Thoracic aorta endothelial cell (primary cell): ENCODE results near the genes SPG21, RASL12 and CLPX.

DNA sequence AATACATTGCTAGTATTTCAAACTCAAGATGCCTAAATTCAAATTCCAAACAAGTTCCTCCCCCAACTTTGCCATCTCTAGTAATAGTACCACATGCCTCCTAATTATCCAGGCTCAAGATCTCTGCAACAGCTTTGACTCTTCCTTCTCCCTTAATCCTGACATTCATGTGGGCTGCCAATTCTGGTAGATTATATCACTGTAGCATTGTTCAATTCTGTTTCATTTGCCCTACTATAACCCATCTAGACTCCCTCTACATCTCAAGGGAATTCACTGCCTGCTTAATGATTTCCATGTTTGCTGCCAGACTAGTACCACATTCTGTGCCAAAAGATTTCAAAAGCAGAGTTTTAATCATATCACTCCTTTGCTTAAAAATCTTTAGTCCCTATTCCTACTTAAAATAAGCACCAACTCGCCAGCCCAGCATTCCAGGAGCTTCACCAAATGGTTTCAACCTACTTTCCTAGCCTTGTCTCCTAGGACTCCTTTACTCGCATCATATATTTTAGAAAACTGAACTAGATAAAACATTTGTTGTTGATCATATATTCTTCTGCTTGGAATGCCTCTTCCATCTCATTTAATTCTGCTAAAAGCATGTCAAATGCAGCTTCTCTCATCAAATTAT lies 34.7 kb upstream of the PPIB start:
- CAGE, long polyA plus RNA, result no peak

DNA sequence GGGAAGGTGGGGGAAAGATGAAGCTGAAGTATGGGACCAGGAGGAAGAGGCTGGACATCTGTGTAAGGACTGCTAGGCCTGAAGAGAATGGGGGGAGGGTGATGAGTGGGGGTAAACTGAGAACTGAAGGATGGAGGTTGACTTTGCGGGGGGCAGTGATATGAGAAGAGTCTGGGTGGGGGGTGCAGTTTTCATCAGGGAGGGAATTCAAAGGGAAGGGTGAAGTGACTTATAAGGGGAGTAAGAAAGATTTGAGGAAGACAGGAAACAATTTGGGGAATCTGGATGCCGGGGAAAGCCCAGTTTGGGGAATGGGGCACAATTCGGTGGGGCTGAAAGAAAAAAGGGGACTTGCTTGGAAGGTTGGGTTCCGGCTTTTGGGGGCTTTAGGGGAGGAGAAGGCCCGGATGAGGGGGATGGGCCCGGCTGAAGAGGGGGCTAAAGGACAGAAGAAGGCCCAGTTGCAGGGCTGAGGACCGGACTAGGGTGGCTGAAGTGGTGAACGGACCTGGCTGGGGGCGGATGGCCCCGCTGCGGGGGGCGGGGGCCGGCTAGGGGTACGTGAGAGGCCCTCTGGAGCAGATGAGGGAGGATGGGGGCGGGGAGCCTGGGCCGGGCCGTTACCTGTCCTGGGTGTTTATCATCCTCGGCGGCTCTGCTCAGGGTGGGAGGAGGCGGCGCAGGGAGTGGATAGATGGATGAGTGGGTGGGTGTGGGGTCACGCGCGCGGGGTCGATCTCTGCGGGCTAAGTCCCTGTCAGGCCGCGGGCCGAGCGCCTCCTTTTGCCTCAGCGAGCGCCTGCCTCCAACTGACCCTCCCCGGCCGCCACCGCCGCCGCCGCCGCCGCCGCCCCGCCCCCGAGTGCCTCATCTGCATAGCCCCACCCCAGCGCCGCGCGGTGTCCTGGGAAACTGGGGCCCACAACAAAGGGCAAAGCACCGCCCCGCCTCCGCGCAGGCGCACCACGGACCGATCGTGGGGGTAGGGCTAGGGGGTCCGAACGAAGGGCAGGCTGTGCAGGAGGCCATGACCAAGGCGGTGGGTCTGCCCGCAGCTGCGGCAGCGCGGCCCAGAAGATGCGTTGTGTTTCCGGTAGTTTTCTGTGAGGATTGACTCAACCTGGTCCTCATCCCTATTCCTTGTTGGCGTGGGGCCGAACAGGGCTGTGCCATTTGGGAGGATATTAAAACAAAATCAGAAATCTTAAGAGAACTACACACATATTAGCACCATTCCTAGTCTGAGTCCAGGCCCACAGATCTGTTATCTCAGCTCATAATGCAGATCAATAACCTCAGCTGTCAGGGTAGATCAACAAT lies 72.5 kb downstream of the RBPMS2 start:
- CAGE, long polyA plus RNA, result no peak

GRCh38 chr15:64755524-64755928 lies 19.9 kb downstream of the RBPMS2 start:
- CAGE, long polyA plus RNA, result no peak

- CAGE, long polyA plus RNA, result no peak
Observed at GRCh38 chr15:64801796-64802508, 23.5 kb downstream of the PIF1 start.

DNA sequence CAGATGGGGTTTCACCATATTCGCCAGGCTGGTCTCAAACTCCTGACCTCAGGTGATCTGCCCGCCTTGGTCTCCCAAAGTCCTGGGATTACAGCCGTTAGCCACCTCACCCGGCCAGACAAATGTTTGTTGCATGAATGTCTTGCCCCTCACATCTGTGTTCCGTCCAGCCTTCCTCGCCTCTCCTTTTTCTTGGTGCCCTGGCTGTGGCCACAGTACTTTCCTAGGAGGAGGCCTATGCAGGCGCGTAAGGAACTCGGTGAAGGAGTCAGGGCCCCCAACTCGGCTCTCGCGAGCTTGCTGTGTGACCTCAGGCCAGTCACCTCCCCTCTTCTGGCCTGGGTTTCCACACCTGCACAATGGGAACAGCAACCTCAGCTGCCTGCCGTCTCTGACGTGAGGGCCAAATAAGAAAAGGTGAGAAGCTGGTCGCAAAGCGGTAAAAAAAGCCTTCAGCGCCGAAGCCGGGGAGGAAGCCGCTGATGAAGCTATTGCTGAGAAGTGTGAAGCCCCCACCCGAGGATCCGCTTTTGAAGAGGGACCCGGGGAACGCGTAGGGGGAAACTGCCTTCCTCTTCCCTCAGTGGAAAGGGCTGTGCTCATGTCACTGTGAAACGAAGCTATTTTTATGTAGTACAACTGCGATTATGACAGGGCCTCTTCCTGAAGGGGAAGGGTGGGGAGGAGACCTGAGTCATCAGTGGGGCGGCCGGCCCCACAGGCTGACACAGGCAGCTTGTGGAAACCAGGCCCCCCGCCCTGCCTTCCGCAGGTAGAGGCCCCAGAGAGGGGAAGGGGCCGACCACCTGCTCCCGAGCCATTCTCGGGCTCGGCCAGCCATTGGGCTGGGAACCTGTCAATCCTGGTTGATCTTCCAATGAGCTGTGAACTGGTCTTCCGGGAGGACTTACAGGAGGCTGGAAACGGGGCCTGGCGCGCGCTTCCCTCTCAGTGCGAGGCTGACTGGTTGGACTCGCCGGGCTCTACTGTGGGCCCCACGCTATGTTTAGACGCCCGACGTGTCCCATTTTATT lies 18.1 kb upstream of the ANKDD1A start:
- CAGE, long polyA plus RNA, result no peak

GRCh38 chr15:64912868-64913306 lies 1.2 kb downstream of the ANKDD1A start:
- CAGE, long polyA plus RNA, result no peak

GRCh38 chr15:64989253-64990243 lies at the start of gene SPG21:
Gene SPG21 (minus strand): TSS chr15:64989914.
- CAGE, long polyA plus RNA, result no peak

GRCh38 chr15:65055052-65055666 lies 10.0 kb downstream of the SLC51B start:
- CAGE, long polyA plus RNA, result no peak

DNA sequence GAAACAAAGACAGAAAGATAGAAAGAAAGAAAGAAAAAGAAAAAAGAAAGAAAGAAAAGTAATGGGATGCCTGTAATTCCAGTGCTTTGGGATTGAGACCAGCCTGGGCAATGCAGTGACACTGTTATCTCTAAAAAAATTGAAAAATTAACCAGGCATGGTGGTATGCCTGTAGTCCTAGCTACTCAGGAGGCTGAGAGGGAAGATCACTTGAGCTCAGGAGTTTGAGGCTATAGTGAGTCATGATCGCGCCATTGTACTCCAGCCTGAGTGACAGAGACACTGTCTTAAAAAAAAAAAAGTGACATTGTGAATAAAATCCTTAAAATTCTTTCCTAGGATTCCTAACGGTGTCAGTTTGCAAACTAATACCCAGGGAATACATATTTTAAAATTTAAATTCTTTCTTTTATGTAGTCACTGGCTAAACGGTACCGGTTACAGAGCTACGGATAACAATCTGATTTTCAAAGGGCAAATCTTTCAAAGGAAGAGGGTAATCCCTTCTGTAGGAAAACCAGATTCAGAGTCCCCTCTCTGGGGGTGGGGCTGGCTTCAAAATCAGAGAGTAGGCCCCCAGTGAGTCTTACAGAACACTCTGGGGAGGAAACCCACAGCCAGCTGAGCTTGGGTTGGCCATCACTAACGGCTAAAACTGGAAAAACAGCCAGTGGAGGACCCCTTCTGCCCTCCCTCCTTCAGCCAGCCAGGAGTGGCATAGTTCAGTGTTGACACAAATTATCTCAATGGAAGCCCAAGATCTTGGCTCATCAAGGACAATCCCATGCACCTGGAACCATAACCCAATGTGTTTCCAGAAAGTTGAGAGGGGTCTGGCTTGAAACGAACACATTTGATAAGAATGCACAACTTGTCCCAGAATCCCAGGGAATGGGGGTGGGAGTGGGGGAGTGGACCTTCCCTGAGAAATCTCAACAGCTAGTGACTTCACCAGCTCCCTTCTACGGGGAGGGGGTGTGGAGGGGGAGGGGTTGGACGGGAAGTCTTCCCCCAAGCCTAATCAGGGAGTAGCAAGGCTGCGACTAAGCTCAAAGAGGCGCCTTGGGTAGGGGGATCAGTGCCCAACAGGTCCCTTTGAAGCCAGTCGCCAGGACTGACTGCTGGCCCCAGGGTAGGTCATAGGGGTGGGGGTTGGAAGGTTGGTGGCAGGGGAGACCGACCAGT lies 1.2 kb downstream of the RASL12 start:
- CAGE, long polyA plus RNA, result no peak

DNA sequence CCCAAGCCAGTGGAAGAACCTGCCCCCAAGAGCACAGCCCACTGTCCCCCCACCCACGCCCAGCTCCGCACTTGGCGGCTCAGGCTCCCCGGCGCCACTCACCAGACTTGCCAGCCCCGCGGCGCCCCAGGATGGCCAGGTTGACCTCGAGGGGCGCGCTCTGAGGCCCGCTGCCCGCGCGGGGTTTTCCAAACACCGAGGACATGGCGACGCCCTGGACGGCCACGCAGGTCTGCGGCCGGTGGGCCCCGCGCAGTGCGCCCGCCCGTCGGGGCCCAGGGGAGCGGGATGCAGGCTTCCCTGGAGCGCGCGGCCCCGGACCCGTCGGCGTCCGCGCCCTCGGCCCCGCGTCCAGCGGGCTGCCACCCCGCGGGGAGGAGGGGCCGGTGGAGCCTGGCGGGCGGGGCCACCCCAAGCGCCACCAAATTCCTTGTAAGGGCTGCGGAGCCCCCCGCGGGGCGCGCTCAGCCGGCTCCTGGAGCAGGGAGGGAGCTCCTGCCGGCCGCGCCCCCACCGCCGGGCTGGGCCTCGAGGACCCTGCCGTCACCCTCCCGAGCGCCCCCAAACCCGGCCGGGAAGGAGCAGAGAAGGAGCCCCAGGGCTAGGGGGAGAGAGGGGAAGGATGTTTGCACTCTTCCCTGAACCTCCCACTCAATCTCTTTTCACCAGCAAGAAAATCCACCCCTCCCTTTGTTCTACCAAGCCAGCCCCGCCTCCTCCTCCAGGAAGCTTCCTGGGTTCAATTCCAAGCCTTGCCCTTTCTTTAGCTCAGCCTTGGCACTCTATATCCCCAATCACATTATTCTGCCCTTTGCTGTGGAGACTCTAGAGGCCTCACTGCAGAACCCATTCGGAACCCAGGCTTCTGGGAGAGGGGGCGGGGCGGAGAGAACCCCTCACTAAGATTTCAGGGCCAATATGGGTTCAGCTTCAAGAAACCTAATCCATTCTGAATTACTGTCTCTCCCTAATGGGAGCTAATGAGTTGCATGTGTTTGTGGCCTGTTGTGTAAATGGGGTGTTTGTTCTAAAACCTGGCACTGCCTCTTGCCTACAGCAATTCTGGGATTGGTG lies at the start of gene RASL12:
Gene RASL12 (minus strand): TSS at position 361 of the 1,074 bp plus-strand sequence.
- CAGE, long polyA plus RNA, result no peak

GRCh38 chr15:65069287-65069829 lies 1.6 kb upstream of the RASL12 start:
- CAGE, long polyA plus RNA, result no peak

GRCh38 chr15:65082235-65083071 lies 5.9 kb downstream of the KBTBD13 start:
- CAGE, long polyA plus RNA, result no peak

- CAGE, long polyA plus RNA, result no peak
Observed at GRCh38 chr15:65087367-65087885, 10.9 kb downstream of the KBTBD13 start.

- CAGE, long polyA plus RNA, result no peak
Observed at GRCh38 chr15:65184819-65185862, at the start of gene CLPX. Gene CLPX (minus strand): TSS chr15:65185342.

DNA sequence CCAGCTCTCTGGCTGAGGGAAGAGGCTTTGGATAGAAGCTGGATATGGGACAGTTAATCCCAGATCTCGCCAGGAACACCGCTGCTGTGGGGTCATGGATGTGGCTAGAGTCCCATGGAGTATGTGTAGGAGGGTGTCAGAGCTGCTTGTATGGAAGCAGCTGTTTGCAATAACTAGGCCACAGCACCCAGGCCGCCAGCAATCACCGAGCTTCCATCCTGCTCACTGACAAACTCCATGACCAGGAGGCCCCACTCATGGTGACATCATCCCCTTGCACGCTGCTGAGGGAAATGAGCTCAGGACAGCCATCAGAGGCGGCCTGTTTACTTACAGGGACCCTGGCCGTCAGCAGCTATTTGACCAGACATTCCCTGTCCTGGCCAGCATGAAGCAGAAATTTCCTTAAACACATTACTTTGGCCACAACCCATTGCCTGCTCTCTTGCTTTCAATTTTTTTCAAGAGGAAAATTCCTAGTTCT lies 34.2 kb upstream of the CILP start:
- CAGE, long polyA plus RNA, result no peak

- CAGE, long polyA plus RNA, result no peak
Observed at GRCh38 chr15:65299870-65300284, 13.2 kb upstream of the PARP16 start.

- CAGE, long polyA plus RNA, result no peak
Observed at GRCh38 chr15:65384758-65385365, 7.1 kb upstream of the IGDCC3 start.

DNA sequence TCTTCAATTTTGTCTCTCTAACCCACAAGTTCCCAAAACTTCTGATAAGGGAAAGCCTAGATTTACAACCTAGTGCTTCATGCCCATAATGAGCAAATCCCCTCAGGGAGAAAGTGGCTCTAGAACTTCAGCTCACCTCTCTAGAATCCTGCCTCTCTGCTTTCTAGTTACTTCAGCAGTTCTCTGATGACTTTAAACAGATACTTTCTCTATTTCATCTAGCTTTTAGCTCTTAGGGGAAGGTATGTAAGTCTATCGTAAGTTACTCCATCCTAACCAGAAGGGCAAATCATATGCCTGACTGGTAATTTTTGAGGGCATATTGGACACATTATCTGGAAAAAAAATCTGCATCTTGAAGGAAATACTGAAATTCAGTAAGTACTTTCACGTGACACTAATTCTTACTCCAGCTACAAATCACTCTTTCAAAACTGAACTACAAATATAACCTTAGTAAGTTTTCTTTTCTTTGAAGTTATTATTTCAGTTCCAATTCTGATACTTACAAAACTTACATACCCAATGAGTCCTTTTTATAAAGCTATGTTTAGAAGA lies 68.1 kb downstream of the SLC24A1 start:
- CAGE, long polyA plus RNA, result no peak

DNA sequence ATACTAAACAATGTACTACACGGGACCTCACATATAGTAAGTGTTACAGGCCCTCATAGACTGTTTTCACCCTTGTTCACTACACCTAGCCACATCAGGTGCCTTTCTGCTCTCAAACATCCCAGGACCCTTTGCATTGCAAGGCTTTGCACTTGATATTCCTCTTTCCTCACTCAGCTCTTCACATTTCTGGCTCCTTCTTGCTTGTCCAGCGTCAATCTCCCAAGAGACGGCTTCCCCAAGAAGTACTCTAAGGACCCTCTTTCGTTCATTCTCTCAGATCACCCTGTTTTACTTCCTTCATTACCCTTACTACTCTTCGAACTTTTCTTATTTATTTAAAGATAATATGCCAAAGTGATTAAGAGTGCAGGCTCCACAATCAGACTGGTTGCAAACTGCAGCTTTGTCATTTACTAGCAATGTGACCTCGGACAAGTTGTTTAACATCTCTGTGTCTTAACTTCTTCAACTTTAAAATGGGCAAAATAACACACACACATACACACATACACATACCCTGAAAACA lies 9.9 kb downstream of the DENND4A start:
- CAGE, long polyA plus RNA, result no peak

DNA sequence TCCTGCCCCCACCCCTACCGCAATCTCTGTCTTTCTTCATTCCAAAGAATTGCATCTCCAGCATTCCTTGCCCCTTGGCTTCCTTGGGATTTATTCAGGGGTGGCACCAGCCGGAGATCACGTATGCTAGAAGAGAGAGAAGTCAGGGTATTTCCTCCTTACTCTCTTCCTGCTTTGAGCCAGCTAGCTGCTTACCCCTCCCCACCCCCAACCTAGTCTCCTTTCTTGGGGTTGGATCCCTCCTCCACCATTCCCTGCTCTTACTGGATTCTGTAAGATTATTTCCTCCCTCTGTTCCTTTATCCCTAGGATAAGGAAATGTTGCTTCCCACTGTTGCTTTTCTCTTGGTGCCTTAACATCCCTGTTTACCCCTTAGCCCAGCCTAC lies 35.0 kb upstream of the DENND4A start:
- CAGE, long polyA plus RNA, result no peak